Melanocyte of skin (primary cell): Measurements from ENCODE around the genes SSR1, BLOC1S5 and TMEM14B.

GRCh38 chr6:7238453-7239606 lies 74.2 kb downstream of the SSR1 start:
- CAGE, long polyA plus RNA, 2 experiments = no peak in any of the 2 experiments

GRCh38 chr6:7312869-7313651 lies at the start of gene SSR1:
Gene SSR1, minus strand, starts transcription at chr6:7313199.
- CAGE, long polyA plus RNA, 2 experiments = start-site peak on the minus strand in 1 of 2 experiments, at chr6:7313184-7313203 at its widest, 98 to 2,163 reads per replicate

DNA sequence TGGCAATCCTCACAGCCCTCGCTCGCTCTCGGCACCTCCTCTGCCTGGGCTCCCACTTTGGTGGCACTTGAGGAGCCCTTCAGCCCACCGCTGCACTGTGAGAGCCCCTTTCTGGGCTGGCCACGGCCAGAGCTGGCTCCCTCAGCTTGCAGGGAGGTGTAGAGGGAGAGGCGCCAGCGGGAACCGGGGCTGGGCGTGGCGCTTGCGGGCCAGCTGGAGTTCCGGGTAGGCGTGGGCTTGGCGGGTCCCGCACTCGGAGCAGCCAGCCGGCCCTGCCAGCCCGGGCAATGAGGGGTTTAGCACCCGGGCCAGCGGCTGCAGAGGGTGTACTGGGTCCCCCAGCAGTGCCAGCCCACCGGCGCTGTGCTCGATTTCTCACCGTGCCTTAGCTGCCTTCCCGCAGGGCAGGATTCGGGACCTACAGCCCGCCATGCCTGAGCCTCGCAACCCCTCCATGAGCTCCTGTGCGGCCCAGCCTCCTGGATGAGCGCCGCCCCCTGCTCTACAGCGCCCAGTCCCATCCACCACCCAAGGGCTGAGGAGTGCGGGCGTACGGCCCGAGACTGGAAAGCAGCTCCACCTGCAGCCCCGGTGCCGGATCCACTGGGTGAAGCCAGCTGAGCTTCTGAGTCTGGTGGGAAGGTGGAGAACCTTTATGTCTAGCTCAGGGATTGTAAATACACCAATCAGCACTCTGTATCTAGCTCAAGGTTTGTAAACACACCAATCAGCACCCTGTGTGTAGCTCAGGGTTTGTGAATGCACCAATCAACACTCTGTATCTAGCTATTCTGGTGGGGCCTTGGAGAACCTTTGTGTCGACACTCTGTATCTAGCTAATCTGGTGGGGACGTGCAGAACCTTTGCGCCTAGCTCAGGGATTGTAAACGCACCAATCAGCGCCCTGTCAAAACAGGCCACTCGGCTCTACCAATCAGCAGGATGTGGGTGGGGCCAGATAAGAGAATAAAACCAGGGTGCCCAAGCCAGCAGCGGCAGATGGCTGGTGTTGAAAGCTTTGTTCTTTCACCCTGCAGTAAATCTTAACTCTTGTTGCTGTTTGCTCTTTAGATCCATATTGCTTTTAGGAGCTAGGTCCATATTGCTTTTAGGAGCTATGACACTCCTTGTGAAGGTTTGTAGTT lies 31.4 kb upstream of the SSR1 start:
- CAGE, long polyA plus RNA, 2 experiments = no peak in any of the 2 experiments

GRCh38 chr6:7390503-7390867 lies 877 bp downstream of the RIOK1 start:
- CAGE, long polyA plus RNA, 2 experiments = no peak in any of the 2 experiments

GRCh38 chr6:7392758-7393361 lies 3.3 kb downstream of the RIOK1 start:
- CAGE, long polyA plus RNA, 2 experiments = no peak in any of the 2 experiments

DNA sequence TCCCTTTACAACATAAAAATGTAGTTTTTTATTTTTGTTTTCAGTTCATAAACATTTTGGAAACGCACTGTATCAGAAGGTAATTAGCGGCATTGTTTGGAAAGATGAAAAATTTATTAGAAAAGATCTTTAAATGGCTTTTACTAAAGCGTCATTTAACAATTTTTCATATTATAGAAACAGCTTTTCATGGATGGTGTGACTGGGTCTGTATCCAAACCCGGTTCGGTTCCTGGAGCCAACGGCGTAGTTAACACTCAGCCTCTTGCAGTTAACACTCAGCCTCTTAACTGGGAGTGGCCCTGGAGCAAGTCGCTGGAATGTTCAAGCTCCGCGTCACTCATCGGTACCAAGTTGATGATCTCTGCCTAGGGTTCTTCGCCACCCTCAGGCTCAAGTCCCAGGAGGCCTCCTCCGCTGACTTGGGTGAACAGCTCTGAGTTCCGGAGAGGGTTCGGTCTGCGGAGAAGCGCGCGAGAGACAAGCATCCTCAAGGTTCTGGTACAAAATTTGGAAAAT lies 1.1 kb upstream of the DSP start:
- CAGE, long polyA plus RNA, 2 experiments = no peak in any of the 2 experiments

- CAGE, long polyA plus RNA, 2 experiments = no peak in any of the 2 experiments
Measured at GRCh38 chr6:7568970-7569634, 20.9 kb upstream of the SNRNP48 start.

DNA sequence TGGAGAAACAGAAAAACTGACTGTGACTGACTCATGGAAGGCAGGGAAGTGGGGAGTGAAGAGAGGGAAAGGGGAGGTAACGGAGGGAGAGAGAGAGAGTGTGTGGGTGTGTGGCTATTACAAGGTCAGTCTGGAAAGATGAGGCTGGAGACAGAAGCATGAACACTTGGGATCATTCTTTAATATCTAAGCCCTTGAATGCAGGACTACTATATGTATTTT lies 38.5 kb downstream of the SNRNP48 start:
- CAGE, long polyA plus RNA, 2 experiments = no peak in any of the 2 experiments

GRCh38 chr6:7701476-7702202 lies 24.3 kb upstream of the BMP6 start:
- CAGE, long polyA plus RNA, 2 experiments = no peak in any of the 2 experiments

- CAGE, long polyA plus RNA, 2 experiments = no peak in any of the 2 experiments
Measured at GRCh38 chr6:7882212-7883127, 28.1 kb downstream of the TXNDC5 start.

GRCh38 chr6:8063660-8064856 lies at the start of gene BLOC1S5:
Gene BLOC1S5, minus strand, starts transcription at chr6:8064389.
- CAGE, long polyA plus RNA, 2 experiments = start-site peak on the minus strand in 1 of 2 experiments, at chr6:8064338-8064424 at its widest, 29 to 141 reads per replicate

GRCh38 chr6:10485775-10486240 lies 35.3 kb upstream of the GCNT2 start:
- CAGE, long polyA plus RNA, 2 experiments = no peak in any of the 2 experiments

- CAGE, long polyA plus RNA, 2 experiments = no peak in any of the 2 experiments
Measured at GRCh38 chr6:10559166-10560064, 38.3 kb downstream of the GCNT2 start.

- CAGE, long polyA plus RNA, 2 experiments = no peak in any of the 2 experiments
Measured at GRCh38 chr6:10747243-10747939, at the start of gene TMEM14B. Gene TMEM14B, plus strand, starts transcription at chr6:10747805.

DNA sequence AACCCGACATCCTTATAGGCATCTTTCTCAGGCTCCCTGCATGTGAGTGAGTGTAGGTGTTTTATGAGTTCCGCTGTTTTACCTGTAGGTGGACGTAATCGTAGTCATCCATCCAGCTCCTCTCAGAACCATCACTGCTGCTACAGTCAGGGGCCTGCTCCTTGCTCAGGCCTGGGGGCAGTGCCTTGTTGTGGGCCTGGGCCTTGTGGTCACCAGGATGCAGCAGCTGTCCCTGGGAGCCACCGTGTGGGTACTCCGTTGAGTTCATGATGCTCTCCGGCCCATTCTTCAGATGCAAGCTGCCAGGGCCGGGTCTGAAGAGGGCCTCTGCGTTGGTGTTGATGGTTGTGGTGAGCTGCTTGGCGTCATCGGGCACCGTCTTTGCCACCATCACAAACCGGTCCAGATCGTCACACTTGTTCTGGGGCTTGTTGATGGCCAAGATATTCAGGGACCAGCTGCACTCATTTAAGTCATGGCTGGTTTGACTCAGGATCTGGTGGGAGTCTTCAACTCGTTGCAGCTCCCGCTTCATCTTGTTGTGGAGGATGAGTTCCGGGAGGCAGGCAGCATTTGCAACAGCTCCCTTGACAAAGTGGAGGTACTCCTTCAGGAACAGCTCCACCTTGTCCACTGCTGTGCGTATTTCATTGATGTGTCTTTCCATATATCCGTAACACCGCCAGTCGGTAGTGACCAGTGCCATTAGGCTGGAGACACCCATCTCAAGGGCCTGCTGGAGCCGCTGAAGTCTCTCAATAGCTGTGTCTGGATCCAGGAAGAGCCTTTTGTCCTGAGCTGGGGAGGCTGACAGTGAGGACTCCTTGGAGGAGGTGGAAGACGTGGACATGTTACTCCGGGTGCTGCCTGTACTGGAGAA lies 42.3 kb downstream of the NEDD9 start:
- CAGE, long polyA plus RNA, 2 experiments = no peak in any of the 2 experiments

DNA sequence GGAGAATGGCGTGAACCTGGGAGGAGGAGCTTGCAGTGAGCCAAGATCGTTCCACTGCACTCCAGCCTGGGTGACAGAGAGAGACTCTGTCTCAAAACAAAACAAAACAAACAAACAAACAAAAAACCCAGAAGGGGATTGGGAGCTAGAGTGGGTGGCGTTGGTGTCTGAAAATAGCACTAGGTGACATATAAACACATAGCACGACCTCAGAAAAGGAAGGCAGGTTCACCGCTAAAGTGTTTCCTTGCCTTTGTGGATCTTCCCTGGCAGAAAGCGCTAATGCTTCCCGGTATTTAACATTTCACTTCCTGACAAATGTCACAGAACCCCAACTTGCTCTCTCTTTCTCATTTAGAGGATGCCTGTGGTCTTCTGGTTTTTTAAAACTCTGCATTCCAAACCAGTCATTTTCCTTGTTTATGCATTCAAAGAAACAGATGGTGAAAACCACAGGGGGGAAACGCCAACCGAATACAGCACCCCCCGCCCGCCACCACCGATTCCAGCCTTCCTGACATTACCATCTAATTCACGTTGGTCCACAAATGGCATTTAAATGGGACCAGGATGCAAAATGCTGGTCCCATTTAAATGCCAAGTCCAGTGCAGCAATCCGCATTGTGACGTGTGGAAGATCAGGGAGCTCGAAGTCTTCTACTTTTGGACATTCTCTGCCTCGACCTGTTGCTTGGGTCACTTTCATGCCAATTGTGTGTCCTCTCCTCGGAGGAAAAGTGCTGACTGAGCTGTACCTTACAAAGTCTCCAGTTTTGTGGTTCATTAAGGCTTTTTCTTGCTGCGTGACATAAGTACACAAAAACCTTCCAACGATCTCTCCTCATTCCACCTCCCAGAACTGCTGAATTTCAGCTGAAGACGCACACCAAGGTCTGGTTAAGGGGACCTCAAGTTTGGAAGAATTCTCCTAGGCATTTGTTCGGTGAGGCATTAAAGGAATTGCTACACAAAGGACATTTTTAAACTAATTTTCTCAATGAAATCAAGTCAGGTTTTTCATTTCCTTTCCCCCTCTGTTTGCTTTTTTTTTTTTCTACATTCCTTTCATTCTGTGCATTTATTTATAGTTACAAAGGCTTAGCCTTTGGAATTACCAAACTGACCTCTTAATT lies 35.9 kb downstream of the NEDD9 start:
- CAGE, long polyA plus RNA, 2 experiments = no peak in any of the 2 experiments

- CAGE, long polyA plus RNA, 2 experiments = no peak in any of the 2 experiments
Measured at GRCh38 chr6:11214204-11215370, 17.9 kb downstream of the NEDD9 start.

- CAGE, long polyA plus RNA, 2 experiments = no peak in any of the 2 experiments
Measured at GRCh38 chr6:11222409-11222799, 10.1 kb downstream of the NEDD9 start.

- CAGE, long polyA plus RNA, 2 experiments = no peak in any of the 2 experiments
Measured at GRCh38 chr6:11225797-11226998, 6.3 kb downstream of the NEDD9 start.

GRCh38 chr6:11228437-11228835 lies 4.0 kb downstream of the NEDD9 start:
- CAGE, long polyA plus RNA, 2 experiments = no peak in any of the 2 experiments